GM12892 (cell line): Measurements from ENCODE around the genes SCO2 and ACR.

GRCh38 chr22:50403391-50403834 lies 60.3 kb downstream of the PPP6R2 start:
- RRBS = no CpG with 5 or more reads among the region's 5 CpGs

DNA sequence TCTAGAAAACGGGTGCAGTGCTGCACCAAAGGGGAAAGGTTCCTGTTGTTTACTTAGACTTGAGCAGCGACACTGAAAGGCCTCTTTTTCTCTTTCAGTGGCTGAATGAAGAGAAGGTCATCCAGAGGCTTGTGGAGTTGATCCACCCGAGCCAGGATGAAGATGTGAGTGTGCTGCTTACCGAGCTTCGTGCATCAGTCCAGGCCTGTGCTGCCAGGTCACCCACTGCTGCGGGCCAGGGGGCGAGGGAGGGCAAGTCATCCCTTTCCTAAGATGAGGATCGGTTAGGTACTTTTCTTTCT lies 58.9 kb downstream of the SBF1 start:
- RRBS = no CpG with 5 or more reads among the region's 8 CpGs

DNA sequence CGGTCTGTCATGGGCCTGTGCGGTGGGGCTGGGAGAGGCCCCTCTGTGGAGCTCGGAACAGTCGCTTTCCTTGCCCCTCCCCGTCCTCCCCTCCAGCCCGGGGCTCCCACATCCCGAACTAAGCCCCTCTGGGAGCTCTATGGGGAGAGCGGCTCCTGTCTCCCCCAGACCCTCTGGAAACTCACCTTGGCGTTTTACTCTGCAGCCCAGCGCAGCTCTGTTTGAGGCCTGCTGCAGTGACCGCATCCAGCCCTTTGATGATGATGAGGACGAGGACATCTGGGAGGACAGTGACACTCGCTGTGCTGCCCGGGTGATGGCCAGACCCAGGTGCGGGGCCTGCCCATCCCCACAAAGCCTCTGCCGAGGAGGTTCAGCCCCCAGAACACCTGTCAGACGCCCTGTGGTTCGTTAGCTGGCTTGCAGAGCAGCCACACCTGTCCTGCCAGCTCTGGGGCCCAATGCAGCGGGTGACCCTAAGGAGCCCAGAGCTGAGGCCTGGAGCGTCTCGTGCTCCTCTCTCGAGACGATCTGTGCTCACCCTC lies 36.8 kb downstream of the SBF1 start:
- RRBS = no CpG with 5 or more reads among the region's 23 CpGs

GRCh38 chr22:50446131-50446480 lies 28.7 kb downstream of the SBF1 start:
- RRBS = no CpG with 5 or more reads among the region's 7 CpGs

DNA sequence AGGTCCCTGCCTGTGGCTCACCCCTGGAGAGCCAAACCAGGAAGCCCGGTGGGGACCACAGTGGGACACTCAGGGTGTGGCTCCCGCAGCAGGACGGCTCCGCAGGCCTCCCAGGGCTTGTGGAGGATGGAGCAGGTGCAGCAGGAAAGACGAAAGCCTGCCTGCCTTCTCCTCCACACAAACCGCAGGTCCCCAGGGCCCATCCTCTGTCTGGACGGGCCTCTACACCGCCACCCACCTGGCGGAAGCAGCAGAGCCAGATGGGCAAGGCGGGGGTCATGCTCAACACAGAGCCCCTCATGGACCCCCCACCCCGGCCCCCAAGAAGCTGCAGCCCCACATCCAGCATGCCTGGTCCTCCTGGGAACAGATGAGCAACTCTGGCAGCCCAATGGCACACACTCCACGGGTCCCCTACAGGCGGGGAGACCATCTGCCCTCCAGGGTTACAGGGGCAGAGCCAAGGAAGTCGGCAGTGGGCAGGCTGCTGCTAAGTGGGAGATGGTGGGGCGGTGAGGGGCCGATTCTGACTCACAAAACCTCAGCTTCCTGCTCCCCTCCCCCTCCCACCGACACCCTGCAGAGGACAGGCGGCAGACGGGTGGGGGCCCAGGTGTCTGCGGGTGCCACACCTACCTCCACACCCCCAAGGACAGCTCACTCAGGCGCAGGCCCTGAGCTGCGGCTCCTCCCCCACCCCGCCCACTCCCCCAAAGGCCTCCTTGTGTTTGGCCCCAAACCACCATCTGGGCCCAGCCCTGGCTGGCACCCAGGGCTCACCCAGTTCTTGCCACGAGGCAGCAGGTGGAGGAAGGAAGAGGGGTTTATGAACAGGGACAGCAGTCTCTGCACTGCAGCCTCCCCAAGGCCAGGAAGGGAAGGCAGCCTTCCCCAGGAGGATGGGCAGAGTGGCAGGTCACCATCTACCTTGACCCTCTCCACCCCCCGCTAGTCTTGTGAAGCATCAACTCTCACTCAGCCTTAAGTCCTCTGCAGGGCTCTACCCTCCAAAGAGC lies 5.1 kb downstream of the SBF1 start:
- RRBS = 4% methylated on average over 1 of the region's 25 CpGs

DNA sequence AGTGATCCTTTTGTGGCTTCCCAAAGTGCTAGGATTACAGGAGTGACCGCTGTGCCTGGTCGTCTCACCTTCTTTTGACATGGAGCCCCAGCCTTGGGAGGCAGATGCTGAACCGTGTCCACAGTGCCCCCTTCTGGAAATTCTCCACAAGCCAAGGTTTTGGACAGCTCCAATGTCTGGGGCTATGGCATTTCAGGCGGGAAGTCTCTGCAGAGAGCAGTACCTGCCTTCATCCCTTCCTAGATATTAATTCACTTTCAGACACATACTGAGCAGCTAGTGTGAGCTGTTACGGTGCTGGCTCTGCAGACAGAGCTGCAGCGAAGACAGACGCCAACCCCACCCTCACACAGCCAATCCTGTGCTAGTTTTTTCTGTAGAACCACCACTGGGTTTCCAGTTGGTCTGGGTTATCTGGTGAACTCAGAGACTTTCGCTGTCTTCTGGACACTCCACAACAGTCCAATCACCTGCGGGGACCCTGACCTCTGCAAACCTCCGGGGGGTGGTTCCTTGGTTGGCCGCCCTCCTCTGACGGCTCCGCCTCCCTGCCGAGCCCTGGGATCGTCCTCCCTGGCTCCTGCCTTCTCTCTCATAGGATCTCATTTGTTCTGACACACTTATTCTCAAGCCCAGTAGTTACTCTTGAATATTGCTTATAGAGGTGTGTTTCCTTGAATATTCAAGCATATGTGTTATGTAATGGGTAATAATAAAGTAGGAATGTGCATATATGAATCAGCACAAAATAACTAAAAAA lies 9.1 kb downstream of the LMF2 start:
- RRBS = no CpG with 5 or more reads among the region's 15 CpGs

- RRBS = no CpG with 5 or more reads among the region's 10 CpGs
Measured at GRCh38 chr22:50517939-50518489, 7.4 kb downstream of the SCO2 start.

DNA sequence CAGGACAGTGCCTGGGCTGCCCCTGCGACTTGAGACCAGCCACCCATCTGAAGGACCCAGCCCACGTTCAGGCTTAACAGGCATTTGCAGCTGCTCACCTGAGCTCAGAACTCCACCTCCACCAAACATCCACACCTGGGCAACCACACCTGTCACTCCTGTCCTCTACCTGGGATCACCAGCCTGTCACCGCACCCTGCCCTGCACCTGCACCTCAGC lies 1.0 kb downstream of the SCO2 start:
- RRBS = no CpG with 5 or more reads among the region's 3 CpGs

DNA sequence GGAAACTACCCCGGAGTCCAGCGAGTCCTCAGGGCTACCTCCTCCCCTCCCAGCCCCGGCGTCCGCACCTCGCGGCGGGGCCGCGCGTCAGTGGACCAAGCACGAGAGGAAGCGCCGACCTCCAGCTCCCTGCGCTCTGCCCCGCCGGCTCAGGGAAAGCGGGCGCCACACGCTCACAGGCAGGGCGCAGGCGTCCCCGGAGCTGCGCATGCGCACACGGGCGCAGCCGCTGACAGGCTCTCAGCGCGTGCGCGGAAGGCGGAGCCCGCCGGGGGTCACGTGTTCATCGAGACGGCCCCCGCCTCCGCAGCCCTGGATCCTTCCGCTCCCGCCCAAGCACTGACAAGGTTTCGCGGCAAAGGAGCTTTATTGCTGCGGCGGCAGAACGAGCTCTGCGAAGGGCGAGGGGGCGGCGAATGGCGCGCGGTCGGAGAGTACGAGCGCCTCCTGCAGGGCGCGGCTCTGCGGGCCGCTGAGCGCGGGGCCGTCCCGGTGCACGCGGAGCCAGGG lies at the start of gene SCO2:
SCO2 (minus strand) TSS at position 195 of the 510 bp plus-strand sequence.
- RRBS = 1% methylated on average over 35 of the region's 67 CpGs

- RRBS = no CpG with 5 or more reads among the region's 27 CpGs
Measured at GRCh38 chr22:50526762-50527537, 1.6 kb upstream of the SCO2 start.

DNA sequence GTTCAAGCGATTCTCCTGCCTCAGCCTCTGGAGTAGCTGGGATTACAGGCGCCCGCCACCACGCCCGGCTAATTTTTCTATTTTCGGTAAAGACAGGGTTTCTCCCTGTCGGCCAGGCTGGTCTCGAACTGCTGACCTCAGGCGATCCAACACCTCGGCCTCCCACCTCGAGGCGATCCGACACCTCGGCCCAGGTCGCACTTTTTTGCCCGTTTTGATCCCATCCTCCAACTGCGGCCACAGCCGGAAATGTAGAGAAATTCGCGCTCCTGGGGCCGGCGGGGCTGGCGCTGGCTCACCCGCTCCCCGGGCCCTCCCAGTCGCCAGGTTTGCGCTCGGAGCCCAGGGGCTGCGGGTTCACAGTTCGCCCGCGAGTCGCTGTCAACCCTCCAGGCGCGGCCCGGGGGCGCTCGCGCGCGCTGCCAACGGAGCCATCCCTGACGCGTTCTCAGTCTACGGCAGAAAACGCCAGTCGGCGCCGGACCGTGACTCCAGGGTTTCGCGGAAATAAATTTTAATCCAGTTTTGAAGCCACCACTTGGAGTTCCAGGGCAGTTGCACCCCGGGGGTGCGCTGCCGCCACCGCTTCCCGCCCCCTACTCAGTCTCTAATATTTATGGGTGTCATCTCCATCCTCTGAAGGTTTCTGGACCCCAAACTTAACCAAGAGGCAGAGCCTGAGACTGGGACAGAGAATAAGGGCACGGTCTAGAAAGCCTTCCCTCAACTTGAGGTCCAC lies 1.6 kb upstream of the KLHDC7B start:
- RRBS = 2% methylated on average over 16 of the region's 58 CpGs

GRCh38 chr22:50703793-50704336 lies 34.1 kb upstream of the ACR start:
- RRBS = no CpG with 5 or more reads among the region's 23 CpGs

GRCh38 chr22:50720756-50721110 lies 17.3 kb upstream of the ACR start:
- RRBS = 82% methylated on average over 24 of the region's 49 CpGs

- RRBS = no CpG with 5 or more reads among the region's 11 CpGs
Measured at GRCh38 chr22:50737817-50738428, at the start of gene ACR. TSS of gene ACR (plus strand) at chr22:50738204.